Measurements from ENCODE around the genes SYNGR4, CA11, PLEKHA4 and CGB3.

GRCh38 chr19:48362990-48363759 lies 565 bp downstream of the TMEM143 start:
- PRO-cap: unidirectional peak, plus-strand start at chr19:48363301
- RAMPAGE, long total RNA, 2 experiments: no peak in any of the 2 experiments

DNA sequence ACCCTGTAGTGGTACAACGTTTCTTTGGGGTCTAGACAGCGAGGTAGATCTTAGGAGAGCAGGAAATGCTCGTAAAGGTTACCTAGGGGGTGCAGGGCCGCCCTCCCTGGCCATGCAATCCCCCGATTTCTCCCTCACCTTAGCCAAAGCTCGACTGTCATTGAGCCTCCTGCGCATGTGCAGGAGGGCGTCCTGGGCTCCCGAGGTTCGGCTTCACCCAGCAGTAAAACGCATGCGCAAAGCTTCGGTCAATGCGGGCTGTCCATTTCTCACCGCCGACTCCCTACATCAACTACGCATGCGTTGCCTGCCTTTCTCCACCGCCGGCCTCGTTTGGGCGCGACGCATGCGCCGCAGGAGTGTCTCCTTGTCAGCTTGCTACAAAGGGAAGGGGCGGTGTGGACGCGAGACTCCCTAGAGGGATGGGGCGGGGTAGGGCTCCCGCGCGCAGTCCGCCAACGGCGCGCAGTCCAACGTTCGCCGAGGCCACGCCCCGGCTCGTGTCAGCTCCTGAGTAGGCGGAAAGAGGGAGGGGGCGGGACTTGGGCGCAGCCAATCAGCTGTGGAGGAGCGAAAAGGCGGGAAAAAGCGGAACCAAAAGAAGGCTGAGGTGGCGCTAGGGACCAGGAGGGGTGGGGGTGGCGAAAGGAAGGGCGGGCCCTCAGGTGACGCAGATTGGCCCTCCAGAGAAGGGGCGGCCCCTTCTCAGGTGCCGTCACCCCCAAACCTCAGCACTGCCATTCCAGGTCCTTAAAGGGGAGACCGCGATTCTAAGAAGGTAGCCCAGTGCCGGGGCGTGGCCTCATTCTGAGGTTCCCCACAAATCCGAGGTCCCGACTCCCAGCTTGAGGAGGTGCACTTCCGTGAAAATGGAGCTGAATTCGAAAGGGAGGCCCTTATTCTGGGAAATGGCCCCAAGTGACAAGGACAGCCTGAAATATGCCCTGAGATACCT lies at the start of gene SYNGR4:
Gene SYNGR4 (plus strand): TSS at position 608 of the 955 bp plus-strand sequence.
- PRO-cap: unidirectional peak, minus-strand start at position 179 of the sequence; bidirectional peak, plus-strand start at position 708 of the sequence, minus-strand start at position 490 of the sequence
- RAMPAGE, long total RNA, 2 experiments: start-site peak on the minus strand in 2 of 2 experiments, centred at positions 179 to 181 of the sequence, 37 to 96 reads per replicate

DNA sequence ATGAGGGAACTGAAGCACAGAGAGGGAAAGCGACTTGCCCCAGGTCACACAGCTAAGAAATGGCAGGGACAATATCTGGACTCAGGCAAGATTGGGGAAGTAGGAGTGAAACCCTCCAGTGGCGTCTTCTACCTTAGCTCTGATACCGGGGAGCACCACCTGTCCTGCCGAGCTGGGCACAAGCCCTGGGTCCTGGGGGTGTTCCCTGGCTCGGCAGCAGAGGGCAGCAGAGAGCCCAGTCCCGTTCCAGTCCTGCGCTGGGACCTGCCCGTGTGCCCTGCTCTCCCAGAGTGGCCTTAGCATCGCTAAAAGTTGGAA lies 20.5 kb downstream of the CYTH2 start:
- PRO-cap: no peak
- RAMPAGE, long total RNA, 2 experiments: no peak in any of the 2 experiments

DNA sequence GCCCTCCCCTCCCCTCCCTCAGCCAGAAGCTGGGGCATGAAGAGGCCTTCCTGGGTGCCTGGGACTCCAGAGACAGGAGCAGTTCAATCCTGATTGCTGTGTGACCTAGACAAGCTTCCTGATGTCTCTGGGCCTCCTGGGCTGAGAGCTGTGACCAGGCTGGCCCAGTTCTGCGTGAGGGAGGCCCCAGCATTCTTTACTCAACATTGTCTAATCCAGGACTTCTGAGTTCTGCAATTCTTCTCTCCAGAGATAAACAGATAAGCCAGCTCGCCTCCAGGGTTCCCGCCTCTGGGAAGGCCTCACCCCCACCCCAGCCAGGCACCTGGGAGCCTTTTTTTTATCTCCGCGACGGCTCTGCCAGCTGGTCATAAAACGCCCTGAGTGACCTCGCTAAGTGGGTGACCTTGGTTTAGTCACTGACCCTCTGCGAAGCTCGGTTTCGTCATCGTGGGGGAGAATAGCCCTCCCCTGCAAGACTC lies 1.7 kb downstream of the SULT2B1 start:
- PRO-cap: no peak
- RAMPAGE, long total RNA, 2 experiments: no peak in any of the 2 experiments

GRCh38 chr19:48569577-48570420 lies 17.8 kb downstream of the SULT2B1 start:
- PRO-cap: no peak
- RAMPAGE, long total RNA, 2 experiments: no peak in any of the 2 experiments

GRCh38 chr19:48614137-48614547 lies 734 bp downstream of the FAM83E start:
- PRO-cap: no peak
- RAMPAGE, long total RNA, 2 experiments: no peak in any of the 2 experiments

DNA sequence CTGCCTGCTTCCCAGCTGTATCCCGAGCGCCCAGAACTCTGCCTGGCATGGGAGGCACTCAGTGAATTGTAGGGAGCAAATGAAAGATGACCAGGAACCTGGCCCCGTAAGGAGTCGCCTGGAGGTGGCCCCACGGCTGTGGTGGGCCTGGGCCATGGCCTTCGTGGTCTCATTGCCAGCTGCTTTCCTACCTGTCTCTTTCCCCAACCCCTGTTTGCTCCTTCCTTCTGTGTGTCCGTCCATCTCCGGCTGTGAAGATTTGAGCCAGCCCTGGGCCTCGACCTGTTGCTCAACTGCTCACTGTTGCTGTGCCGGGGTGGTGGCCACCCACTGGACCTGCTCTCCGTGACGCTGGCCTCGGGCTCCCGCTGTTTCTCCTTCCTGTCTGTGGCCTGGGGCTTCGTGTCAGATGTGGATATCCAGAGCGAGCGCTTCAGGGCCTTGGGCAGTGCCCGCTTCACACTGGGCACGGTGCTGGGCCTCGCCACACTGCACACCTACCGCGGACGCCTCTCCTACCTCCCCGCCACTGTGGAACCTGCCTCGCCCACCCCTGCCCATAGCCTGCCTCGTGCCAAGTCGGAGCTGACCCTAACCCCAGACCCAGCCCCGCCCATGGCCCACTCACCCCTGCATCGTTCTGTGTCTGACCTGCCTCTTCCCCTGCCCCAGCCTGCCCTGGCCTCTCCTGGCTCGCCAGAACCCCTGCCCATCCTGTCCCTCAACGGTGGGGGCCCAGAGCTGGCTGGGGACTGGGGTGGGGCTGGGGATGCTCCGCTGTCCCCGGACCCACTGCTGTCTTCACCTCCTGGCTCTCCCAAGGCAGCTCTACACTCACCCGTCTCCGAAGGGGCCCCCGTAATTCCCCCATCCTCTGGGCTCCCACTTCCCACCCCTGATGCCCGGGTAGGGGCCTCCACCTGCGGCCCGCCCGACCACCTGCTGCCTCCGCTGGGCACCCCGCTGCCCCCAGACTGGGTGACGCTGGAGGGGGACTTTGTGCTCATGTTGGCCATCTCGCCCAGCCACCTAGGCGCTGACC lies 8.4 kb downstream of the DBP start:
- PRO-cap: no peak
- RAMPAGE, long total RNA, 2 experiments: no peak in any of the 2 experiments

GRCh38 chr19:48630671-48631289 lies 6.4 kb downstream of the DBP start:
- PRO-cap: bidirectional peak, plus-strand start at chr19:48631050, minus-strand start at chr19:48630886
- RAMPAGE, long total RNA, 2 experiments: no peak in any of the 2 experiments

DNA sequence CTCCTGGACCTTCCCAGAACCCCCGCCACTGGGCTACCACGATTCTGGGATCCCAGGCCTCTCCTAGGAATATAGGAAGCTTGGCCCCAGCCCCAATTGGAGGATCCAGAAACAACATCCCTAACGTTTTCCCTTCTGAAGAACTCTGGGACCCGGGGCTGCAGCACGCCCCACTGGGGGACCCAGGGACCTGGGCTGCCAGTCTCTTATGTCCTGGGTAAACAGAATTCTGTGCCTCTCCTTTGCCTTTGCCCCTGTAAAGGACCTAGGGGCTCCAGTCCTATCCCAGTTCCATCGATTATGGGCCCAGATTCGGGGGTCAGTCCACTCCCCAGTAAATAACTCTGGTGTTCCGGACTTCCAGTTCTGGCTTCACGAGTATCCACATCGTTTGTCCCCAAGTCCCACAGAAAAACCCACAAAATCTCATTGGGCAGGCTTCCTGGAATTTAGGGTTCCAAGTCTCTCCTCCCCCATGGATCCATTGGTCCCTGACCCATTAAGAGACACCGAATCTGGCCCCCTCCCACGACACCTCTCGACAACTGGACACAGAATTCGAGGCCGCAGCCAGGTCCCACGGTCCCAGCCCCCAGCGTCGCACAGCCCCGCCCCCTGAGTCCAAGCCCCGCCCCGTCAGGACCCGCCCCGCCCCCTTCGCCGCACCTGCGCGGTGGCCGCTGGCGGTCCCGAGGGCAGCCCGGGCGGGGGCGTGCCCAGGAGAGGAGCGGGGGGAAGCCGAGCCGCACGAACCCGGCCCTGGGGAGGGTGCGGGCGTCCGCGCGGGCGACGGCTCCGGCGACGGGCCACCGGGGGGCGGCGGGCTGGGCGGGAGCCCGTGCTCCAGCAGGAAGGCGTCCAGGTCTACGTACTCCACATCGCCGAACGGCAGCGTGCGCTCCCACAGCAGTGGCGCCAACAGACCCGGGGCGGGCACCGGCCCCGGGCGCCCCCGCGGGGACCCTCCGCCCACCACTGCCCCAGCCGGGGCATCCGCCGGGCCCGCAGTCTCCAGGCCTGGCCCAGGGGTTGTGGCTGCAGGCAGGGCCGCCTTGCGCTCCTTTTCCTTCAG lies 1.9 kb downstream of the DBP start:
- PRO-cap: bidirectional peak, plus-strand start at position 719 of the sequence, minus-strand start at position 600 of the sequence
- RAMPAGE, long total RNA, 2 experiments: start-site peak on the minus strand in 2 of 2 experiments, centred at positions 649 to 745 of the sequence, 5 to 11 reads per replicate

DNA sequence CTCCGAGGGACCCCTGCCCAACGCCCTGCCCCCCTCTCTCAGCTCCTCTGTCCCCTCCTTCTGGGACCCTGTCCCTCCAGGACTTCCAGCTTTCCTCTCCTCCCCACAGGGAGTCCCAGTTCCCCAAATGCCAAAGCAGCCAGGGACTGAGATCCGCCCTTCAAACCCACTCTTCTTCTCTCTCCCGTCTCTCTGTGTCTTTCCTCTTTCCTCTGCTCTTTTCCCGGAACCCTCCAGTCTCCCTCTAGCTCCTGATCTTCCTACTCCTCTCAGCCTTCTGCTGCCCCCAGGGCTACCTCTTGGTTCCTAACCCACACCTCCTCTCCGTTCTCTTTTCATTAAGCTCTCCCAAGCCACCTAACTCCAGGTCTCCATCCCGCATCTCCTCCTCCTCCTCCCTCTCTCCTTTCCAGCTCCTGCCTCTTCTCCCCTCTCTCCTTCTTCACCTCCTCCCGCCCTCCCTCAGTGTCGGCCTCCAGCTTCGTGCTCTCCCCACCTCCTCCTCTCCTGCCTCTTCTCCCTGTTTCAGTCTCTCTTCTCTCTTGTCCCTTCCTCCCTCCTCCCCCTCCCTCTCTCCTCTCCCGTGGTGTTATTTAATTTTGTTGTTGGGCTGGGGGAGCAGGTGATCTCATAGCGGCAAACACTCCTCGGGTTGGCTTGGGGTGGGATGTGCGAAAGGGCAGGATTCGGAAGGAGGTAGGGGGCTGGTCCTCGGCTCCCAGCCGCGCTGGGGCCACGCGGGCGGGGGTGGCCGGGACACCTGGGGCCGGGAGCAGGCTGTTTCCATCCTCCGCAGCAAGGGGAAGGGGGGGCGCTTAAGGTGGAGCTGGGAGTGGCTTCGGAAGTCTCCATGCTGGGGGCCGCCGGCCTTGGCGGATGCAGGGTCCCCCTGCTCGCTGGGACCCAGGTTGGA lies at the start of gene CA11:
Gene CA11 (minus strand): TSS at position 544 of the 913 bp plus-strand sequence.
- PRO-cap: unidirectional peak, plus-strand start at position 133 of the sequence; bidirectional peak, plus-strand start at position 236 of the sequence, minus-strand start at position 183 of the sequence; bidirectional peak, plus-strand start at position 596 of the sequence, minus-strand start at position 562 of the sequence; bidirectional peak, plus-strand start outside the sequence, minus-strand start at position 732 of the sequence
- RAMPAGE, long total RNA, 2 experiments: start-site peak on the minus strand in 2 of 2 experiments, centred at positions 402 to 702 of the sequence, 17 to 114 reads per replicate

- PRO-cap: no peak
- RAMPAGE, long total RNA, 2 experiments: no peak in any of the 2 experiments
Measured at GRCh38 chr19:48737226-48738138, 2.9 kb downstream of the RASIP1 start.

DNA sequence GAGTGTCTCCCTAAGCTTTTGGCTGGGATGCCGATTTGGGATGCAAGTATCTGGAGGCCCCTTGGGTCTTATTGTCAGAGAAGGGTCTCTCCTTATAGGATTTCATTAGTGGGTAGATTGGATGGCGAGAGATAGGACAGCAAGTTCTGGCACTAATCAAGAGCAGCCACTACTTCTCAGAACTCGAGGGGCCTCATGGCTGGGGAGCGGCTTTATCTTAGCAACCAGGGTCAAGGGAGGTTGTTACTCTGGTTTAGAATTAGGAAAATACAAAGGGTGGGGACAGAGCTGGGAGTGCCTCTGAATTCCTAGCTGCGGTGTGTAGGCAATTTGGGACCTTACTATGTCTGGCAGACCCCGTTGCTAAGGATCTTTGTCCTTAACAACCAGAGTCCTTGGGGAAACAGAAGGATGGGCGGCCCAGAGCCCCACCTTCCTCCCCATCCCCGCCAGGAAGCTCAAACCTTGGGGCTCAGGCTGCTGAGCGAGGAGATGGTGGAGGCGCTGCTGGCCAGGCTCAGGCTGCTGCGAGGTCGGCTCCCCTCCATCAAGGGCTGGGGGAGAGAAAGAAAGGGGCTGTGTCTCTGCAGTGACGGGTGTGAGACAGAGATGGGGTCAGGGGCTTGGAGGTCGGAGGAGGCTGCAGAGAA lies 1.2 kb downstream of the PLEKHA4 start:
- PRO-cap: no peak
- RAMPAGE, long total RNA, 2 experiments: no peak in any of the 2 experiments

GRCh38 chr19:48867817-48868862 lies at the start of gene PLEKHA4:
Gene PLEKHA4, minus strand, starts transcription at chr19:48868617.
- PRO-cap: unidirectional peak, minus-strand start at chr19:48868596
- RAMPAGE, long total RNA, 2 experiments: start-site peak on the minus strand in 2 of 2 experiments, at chr19:48868572-48868666 at its widest, 38 to 70 reads per replicate

DNA sequence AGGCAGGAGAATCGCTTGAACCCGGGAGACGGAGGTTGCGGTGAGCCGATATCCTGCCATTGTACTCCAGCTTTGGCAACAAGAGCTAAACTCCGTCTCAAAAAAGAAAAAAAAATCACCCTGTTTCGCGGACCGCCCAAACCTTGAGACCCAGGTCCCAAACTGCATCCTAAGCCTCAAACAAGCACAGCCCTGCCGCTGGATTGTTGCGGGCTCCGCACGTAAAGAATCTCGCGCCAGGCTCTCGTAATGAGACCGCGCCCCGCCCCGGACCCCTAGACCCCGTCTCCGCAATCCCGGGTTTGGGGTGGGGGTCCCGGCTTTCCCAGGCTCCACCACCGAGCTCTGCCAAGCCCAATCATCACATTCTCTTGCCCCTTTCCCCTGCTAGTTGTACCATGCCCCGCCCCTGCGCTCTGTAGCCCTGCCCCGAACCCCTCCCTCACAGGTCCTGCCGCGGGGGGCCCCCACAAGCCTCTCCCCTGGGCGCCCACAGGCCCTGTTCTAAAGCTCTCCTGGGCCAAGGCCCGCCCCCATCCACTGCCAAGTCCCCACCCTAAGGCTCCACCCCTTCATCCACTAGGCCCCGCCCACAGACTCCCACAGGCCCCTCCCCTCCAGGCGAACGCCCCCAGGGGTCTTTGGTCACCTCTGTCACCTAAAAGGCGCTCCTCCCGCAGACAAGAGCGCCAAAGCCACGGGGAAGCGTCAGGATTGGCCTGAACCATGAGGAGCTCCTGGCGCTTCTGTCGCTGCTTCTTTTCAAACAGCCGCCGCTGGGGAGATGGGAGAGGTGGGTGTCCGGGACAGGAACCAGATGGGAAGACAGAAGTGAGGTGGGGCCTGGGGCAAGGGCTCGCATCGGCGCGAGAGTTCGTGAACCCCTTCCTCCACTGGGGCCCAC lies 2.5 kb downstream of the TULP2 start:
- PRO-cap: no peak
- RAMPAGE, long total RNA, 2 experiments: no peak in any of the 2 experiments

DNA sequence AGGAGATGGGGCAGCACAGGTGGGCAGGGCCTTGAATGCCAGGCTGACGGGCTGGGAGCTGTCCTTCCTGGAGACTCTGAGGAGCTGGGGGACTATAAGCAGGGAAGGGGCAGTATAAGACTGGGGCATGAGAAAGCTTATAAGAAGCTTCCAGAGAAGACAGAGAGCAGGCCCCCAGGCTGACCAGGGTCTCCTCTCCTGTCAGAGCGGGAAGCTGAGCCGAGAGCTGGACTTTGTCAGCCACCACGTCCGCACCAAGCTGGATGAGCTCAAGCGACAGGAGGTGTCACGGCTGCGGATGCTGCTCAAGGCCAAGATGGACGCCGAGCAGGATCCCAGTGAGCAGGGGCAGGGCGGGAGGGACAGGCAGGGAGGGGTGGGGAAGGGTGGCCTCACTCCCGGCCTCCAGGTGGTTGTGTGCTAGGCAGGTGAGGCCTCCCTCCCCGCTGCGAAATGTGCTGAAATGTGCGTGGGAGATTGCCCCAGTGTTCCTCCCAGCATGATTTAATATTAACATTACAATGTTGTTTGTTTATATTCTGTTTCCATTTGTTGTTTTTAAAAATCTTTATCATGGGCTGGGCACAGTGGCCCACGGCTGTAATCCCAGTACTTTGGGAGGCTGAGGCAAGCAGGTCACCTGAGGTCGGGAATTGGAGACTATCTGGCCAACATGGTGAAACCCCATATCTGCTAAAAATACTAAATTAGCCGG lies 5.6 kb downstream of the NUCB1 start:
- PRO-cap: no peak
- RAMPAGE, long total RNA, 2 experiments: start-site peak on the plus strand in 1 of 2 experiments, centred at position 290 of the sequence, 111 reads per replicate

GRCh38 chr19:48918651-48919493 lies 14.6 kb upstream of the DHDH start:
- PRO-cap: no peak
- RAMPAGE, long total RNA, 2 experiments: no peak in any of the 2 experiments

GRCh38 chr19:49020885-49021270 lies 529 bp upstream of the ENSG00000268655 start:
- PRO-cap: no peak
- RAMPAGE, long total RNA, 2 experiments: no peak in any of the 2 experiments

- PRO-cap: no peak
- RAMPAGE, long total RNA, 2 experiments: no peak in any of the 2 experiments
Measured at GRCh38 chr19:49024082-49024504, at the start of gene CGB3. Gene CGB3, minus strand, starts transcription at chr19:49024333.

DNA sequence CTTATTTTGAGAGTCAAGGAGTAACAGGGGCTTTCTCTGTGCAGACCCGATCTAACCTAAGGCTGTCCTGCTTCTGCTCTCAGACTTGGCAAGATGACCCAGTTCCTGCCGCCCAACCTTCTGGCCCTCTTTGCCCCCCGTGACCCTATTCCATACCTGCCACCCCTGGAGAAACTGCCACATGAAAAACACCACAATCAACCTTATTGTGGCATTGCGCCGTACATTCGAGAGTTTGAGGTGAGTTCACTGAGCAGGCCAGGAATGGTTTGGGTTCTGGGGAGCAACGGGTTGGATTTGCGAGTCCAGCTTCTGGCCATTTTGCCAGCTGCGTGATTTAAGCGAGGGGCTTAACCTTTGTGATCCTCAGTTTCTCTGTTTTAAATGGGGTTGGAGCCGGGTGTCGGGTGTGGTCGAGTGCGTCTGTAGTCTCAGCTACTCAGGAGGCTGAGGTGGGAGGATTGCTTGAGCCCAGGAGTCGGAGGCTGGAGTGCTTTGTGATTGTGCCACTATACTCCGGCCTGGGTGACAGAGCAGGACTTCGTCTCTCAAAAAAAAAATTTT lies 1.2 kb downstream of the SNRNP70 start:
- PRO-cap: no peak
- RAMPAGE, long total RNA, 2 experiments: no peak in any of the 2 experiments

DNA sequence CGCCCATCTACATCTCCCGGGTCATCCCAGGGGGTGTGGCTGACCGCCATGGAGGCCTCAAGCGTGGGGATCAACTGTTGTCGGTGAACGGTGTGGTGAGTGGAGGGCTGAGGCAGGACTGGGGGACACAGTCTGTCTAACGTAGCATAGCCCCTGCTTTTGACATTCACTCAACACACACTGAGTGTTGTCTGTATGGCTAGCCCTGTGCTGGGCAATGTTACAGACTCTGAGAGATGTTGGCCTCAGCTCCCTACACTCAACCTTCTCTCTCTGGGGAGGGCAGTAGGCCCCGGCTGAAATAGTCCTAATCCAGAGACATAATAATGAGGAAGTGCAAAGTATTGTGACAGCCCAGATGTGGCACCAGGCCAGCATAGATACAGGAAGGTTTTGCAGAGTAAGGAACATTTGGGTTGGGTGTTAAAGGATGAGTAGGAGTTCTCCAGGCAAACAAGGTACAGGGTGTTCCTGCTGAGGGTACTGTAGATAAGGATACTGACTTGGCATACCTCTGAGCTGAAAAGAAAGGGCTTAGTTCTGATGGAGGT lies 2.3 kb downstream of the LIN7B start:
- PRO-cap: no peak
- RAMPAGE, long total RNA, 2 experiments: no peak in any of the 2 experiments